Measurements from ENCODE around the gene EEF1A2.

GRCh38 chr20:62605994-62606459 lies 36.3 kb upstream of the SLCO4A1 start:
- PRO-cap: no peak

- PRO-cap: no peak
Observed at GRCh38 chr20:62606460-62607207, 35.7 kb upstream of the SLCO4A1 start.

DNA sequence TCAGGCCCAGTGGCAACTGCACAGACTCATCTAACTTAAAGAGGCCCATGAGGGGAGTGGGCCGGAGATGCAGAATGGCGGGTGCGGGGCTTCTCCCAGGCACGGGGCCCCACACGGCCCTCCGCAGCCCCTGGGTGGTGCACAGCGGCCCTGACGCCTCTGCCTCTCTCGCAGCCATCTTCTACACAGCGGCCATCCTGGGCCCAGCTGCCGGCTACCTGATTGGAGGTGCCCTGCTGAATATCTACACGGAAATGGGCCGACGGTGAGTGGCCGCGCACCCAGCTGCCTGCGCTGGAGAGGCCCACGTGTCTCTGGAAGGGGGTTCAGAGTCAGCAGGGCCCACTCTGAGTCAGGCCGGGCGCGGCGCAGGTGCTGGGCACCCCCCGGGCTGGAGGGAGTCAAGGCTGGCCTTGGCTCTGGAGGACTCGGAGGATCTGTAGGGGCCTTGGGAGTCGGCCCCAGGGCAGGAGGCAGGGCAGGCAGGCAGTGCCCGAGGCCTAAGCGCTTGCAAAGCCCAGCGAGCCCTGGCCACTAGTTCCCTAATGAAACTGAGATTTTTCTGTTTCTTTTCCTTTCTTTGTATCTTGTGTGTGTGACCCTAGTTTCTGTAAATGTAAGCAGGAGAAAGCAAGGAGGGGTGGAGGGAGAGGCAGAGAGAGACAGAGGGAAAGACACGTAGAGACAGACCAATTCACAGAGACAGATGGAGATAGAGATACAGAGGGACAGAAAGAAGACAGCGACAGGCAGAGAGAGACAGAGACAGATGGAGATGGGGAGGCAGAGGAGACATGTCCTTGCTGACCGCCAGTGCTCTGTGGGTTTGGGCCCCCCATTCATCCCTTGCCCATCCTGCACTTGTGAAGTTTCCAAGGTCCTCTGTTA lies 16.4 kb downstream of the SLCO4A1 start:
- PRO-cap: no peak

- PRO-cap: no peak
Observed at GRCh38 chr20:62761370-62761607, 35.0 kb upstream of the MRGBP start.

GRCh38 chr20:62874139-62874661 lies 12.6 kb upstream of the TCFL5 start:
- PRO-cap: no peak

GRCh38 chr20:62894866-62895290 lies 31.4 kb downstream of the DIDO1 start:
- PRO-cap: no peak

DNA sequence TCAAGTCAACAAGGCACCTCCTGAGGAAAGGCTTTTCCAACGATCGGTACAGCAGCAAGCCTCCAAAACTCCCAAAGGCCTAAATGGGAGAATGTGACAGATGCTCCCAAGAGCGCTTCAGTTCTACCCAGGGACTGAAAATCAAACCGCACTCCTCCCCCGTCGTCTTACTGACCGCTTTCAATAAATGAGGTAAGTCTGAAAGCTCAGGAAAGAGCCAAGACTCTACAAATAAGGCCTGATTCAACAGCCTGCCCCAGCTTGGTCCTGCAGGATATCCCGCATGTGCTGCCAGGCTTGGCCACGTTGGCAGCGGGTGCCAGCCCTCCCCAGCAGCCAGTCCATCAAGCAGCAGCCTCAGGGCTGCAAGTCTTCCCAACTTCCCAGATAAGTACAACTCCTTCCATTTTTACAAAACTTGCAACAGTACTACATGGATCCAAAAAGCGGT lies 28.3 kb downstream of the DIDO1 start:
- PRO-cap: no peak

- PRO-cap: no peak
Observed at GRCh38 chr20:62909460-62910430, 16.6 kb downstream of the DIDO1 start.

DNA sequence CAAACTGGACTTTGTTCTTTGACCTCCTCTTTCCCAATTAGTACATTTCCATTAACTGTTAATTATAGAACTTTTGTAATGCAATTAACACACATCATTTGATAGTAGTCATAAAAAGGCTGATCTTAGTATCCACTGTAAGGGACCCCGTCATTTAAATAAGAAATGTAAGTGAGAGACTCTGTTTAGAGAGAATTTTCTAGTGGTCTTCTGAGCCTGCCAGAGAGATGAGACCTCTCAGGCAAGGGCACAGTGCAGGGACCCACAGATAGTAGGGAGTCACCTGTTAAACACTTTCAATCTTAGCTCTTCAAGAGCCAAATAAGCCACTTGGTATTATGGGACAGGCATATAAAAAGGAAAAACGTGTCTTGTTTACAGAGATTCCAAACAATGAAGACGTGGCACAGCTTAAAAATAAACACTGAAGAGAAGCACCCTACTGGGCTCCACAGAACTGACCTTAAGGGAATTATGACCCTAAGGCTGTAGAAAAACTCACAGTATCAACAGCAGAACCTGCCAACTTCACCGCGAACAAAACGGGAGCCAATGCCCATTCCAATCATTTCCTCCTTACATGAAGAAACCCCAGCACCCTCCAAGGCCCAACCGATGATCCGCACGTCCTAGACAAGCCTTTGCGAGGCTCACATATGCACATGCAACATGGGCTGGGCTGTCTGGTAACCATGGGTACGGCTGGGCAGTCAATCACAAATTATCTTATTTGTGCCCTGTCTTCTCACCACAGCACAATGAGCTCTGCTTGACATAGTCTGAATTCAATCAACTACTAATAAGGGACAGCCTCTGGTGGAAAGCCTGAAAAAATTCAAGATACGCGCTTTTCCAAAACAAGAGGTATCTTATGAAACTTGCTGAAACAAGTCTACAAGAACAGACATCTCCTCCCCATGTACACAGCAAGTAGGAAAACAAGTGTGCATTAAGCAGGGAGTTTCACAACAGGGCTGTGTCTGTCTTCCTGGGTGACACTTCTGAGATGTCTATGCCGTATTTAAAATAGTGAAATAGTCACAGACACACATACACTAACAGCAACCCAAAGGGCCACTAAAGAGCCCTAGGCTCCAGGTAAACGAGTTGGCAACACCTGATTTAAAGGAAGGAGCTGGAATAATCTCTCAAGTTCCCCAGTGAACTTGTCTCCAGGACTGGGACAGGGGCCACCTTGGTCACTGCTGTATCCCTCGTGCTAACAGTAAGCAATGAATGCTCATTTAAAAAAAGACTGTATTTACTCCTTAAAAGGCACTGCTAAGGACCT lies 1.8 kb downstream of the DIDO1 start:
- PRO-cap: no peak

- PRO-cap: bidirectional peak, plus-strand start at chr20:62937524, minus-strand start at chr20:62937427; bidirectional peak, plus-strand start at chr20:62938172, minus-strand start at chr20:62937902
Observed at GRCh38 chr20:62937229-62938007, 529 bp upstream of the GID8 start.

DNA sequence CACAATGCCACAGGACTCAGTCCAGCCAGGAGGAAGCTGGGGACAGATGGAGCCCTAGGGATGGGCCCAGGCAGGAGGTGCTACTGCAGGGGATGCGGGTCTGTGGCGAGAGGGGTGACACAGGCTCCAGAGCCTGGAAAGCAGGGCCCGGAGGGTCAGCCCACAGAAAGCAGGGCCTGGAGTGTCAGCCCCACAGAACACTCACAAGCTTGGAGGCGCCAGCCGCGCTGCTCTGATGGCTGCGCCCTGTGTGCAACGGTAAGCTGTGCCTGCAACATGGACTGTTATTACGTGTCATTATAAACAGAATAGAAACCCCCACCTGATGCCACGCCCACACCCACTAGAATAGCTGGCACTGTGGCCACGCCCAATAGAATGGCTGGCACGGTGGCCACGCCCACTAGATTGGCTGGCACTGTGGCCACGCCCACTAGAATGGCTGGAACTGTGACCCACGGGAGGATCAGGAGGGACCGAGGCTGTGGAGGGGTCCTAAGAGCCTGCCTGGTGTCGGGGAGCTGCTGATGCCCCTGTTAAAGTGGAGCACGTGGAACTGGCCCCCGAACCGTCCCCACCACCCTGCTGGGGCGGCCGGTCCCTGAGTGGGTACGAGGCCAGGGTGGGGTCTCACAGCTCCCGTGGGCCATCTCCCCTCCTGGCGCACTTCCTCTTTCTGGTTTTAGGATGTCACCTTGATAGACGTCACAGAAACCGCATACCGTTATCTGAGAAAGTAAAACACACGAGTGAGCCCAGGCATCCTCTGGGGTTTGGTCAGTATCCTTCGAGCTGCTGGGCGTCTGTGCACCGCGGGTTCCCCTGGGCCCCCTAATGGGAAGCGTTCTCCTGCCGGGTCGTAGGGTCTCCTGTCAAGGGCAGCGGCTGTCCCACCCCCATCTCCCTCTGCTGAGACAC lies 25.2 kb downstream of the SLC17A9 start:
- PRO-cap: no peak

DNA sequence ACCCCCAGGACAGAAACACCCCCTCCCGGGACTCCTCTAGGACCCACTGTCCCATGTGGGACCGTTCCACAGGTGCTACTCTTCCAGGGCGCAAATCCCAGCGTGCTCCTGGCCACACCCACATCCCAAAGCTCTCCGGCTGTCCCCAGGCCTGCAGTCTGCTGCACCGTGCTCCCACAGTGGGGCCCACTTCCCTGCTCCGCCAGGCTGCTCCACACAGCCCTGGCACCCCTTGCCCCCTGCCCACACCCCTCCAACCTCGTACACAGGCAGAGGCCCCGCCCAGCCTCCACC lies 27.4 kb downstream of the YTHDF1 start:
- PRO-cap: no peak

DNA sequence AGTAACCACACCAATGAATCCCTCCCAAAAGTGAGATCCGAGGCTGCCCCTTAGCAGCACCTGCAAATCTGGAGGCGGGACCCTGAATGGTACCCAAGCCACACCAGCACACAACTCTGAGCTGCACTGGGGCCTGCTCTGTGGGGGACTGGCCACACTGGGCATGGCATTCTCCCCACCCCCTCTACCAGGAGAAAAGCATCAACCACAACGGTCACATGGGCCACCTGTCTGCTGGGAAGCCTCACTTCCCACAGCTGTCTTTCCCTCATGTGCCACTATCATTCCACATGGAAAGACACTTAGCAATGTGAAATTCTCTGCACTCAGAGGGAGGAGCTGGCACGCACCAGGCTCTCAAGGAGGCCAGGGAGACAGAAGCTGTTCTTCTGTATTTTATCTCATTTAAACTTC lies 19.2 kb downstream of the YTHDF1 start:
- PRO-cap: no peak

- PRO-cap: no peak
Observed at GRCh38 chr20:63216641-63217307, 843 bp upstream of the YTHDF1 start.

GRCh38 chr20:63238411-63239261 lies 2.9 kb downstream of the BIRC7 start:
- PRO-cap: no peak

DNA sequence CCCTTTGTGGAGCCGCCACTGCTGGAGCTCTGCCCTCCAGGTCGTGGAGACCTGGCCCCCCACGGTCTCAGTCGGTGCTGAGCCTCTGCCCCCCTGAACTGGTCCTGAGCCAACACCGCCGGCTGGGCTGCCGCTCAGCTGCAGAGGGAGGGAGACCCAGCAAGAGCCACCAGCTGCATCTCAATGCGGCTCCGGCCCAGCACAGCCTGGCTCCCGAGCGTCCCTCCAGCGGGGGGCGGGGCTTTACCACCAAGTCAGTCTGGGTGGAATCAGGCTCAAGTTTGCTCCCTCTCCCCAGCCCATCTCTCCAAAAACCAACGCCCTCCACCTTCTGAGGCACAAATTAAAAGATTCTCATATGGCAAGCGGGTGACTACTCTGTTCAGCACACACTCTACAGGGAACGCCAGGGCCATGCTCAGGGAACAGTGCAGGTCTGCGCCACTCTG lies 8.8 kb downstream of the CHRNA4 start:
- PRO-cap: no peak

- PRO-cap: no peak
Observed at GRCh38 chr20:63365154-63365715, 4.1 kb upstream of the CHRNA4 start.

- PRO-cap: no peak
Observed at GRCh38 chr20:63497445-63497868, 1.4 kb downstream of the EEF1A2 start.

DNA sequence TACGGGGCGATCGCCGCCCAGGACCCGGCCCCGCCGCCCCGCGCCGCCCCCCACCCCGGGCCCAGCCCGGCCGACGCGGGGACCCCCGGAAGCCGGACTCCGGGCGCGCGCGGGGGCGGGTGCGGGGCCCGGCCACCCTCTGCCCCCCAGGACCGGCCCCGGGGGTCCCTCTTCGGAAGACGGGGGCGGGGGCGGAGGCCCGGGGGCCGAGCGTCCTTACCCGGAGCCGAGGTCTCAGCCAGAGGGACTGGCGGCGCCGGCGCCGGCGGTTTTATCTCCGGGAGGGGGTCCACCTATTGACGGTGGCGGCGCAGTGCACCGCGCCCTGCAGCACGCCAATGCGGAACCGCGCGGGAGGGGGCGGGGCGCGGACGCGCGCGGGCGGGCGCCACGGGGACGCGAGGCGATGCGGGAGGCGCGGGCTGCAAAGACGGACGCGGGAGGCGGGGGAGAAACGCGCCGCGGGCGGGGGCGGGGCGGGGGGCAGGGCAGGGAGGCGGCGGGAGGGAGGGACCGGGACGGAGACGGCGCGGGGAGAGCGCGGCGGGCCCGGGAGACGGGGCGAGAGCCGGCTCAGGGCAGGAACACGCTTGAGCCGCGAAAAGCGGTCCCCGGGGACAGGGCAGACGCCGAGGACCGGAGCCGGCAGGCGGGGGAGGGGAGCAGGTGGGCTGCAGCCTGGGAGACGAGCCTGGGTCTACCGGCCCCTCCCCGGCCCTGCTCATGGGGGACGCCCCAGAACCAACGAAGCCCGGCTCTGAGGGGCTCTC lies at the start of gene EEF1A2:
TSS of gene EEF1A2 (minus strand) at position 246 of the 770 bp plus-strand sequence.
- PRO-cap: bidirectional peak, plus-strand start at position 569 of the sequence, minus-strand start at position 246 of the sequence

DNA sequence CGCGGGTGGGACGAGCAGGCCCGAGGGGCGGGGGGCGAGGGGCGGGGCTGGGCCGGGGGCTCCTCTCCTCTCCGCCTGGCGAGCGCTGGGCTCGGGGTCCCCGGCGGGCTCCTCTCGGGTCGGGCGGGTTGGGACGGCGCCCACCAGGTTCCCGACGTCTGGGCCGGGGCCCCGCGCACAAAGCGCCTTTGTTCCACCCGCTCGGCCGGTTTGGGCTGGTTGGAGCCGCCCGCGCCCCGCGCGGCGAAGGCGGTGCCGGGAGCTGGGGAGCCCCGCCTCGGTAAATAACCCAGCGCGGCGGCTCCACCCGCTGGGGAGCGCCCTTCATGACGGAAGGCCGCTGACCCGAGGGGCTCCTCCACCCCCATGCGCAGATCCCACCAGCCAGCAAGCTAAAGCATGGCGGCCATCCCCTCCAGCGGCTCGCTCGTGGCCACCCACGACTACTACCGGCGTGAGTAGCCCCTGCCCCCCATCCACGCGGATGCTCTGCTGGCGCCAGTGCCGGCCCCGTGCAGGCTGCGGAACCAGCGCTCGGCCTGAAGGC lies 418 bp downstream of the PPDPF start:
- PRO-cap: no peak

All from LUHMES (cell line).